CMK (cell line): ENCODE results near the gene STPG4.

DNA sequence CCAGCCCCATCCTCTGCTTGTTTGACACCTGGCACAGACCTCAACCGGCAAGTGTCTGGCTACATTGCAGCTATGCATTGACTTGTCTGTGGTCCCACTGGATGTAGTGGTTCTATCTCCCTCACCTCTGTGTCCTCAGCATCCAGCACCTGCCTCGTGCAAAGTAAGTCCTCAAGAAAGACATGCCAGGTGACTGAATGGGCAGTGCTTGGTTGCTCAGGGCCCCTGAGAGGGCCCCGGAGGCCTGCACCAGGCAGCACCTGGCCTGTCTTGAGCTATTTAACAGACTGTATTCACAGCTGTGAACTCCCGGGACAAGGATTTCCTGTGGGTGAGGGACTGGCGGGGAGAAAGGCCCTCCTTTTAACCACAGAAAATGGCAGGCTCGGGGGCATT lies 19.9 kb upstream of the EPAS1 start:
- RRBS, result 40% methylated on average over 2 of the region's 6 CpGs

DNA sequence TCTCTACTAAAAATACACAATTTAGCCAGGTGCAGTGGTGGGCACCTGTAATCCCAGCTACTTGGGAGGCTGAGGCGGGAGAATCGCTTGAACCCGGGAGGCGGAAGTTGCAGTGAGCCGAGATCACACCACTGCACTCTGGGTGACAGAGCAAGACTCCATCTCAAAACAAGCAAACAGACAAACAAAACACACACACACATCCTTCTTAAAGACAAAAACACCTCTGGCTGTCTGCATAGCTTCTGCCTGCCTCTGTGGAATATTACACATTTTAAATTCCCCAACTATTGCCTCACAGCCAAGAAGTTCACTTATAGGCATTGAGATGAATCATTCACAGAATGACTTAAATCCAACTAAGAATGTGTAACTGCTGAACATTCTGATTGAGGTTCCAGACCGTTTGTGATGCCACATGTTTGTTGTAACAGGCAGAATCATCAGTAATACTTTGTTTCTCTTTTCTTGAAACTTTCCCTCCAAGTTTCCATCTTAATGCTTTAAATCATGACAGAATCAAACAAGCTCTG lies 32.5 kb downstream of the EPAS1 start:
- RRBS, result no CpG with 5 or more reads among the region's 6 CpGs

GRCh38 chr2:46331741-46332322 lies 34.6 kb downstream of the EPAS1 start:
- RRBS, result no CpG with 5 or more reads among the region's 9 CpGs

DNA sequence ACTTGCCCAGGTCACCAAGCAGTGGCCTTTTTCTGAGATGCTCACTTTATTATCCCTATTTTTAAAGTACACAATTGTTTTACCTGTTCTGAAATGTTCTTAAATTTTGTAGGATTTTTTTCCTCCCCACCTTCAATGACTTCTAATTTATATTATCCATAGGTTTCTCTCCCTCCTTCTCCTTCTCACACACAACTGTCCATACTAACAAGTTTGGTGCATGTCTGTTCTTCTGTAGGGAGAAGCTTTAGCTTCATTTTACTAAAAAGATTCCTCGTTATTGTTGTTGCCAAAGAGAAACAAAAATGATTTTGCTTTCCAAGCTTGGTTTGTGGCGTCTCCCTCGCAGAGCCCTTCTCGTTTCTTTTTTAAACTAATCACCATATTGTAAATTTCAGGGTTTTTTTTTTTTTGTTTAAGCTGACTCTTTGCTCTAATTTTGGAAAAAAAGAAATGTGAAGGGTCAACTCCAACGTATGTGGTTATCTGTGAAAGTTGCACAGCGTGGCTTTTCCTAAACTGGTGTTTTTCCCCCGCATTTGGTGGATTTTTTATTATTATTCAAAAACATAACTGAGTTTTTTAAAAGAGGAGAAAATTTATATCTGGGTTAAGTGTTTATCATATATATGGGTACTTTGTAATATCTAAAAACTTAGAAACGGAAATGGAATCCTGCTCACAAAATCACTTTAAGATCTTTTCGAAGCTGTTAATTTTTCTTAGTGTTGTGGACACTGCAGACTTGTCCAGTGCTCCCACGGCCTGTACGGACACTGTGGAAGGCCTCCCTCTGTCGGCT lies 87.8 kb downstream of the EPAS1 start:
- RRBS, result no CpG with 5 or more reads among the region's 12 CpGs

- RRBS, result no CpG with 5 or more reads among the region's 5 CpGs
Measured at GRCh38 chr2:46547680-46548802, 5.7 kb upstream of the ATP6V1E2 start.

- RRBS, result no CpG with 5 or more reads among the region's 8 CpGs
Measured at GRCh38 chr2:46568998-46569902, 26.9 kb upstream of the ATP6V1E2 start.

GRCh38 chr2:46575942-46576604 lies 33.7 kb upstream of the ATP6V1E2 start:
- RRBS, result no CpG with 5 or more reads among the region's 7 CpGs

GRCh38 chr2:46812101-46813322 lies 103.1 kb downstream of the MCFD2 start:
- RRBS, result 89% methylated on average over 2 of the region's 16 CpGs

DNA sequence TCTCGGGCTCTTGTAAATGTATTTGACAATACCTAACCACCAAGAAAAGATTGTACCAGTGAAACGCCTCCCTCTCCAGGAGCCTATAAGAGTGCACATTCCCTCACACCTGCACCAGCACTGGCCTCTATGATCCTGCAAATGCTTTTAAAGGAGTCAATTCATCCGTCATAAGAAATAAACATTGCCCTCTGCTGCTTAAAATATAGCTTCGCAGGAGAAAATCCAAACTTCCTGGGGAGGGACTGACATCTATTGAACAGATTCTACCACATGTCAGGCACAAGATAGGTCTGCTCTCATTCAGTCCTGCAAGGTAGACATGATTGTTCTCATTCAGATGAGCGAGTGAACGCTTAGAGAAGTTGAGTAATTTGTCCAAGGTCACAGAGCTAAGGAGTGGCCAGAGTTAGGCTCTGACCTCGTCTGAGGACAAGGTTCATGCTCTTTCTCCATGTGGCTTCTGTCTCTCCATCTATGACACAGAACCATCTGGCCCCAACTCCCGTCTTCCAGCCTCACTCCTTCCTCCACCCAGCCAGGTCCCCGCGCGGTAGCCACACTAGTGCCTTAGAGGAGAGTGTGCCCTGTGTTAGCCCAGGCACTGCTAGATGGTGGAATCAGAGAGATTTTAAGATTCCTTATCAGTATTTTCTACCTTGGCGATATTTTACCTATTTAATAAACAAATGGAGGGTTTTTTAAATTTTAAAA lies 38.7 kb downstream of the MCFD2 start:
- RRBS, result no CpG with 5 or more reads among the region's 12 CpGs

GRCh38 chr2:46888266-46888853 lies 27.2 kb downstream of the MCFD2 start:
- RRBS, result no CpG with 5 or more reads among the region's 11 CpGs

- RRBS, result no CpG with 5 or more reads among the region's 4 CpGs
Measured at GRCh38 chr2:46913467-46913843, 2.2 kb downstream of the MCFD2 start.

GRCh38 chr2:46988806-46989655 lies 48.0 kb downstream of the TTC7A start:
- RRBS, result no CpG with 5 or more reads among the region's 11 CpGs

DNA sequence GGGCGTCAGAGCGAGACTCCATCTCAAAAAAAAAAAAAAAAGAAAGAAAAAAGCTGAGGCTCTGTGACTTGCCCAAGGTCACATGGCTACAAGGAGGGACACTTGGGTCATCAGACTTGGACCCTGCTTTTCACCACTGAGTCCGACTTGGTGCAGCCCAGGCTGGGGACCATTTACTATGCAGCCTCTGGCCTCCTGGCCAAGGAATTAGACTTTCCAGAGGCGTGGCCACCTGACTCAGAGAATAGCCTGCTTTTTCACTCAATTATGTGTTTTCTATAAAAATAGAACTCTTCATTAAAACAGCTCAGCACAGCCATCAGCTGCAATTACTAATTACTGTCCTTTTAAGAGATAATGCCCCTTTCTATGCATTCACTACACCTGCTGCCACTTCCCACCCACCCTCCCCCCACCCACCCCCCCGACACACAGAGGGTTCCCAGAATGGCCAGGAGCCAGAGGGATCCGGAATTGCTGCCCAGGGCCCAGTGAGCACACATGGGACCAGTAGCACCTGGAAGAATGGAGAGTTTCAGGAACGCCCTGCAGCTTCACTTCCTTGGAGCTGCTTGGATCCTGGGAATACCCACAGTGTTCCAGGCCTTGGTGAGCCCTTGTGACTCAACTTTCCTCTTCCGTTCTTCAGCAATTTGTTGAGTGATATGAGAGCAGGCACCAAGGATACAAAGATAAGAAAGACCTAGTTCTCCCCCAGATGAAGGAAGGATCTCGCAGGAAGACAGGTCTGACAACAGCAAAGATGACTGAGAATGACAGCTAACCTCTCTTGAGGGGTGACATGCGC lies 97.4 kb downstream of the TTC7A start:
- RRBS, result no CpG with 5 or more reads among the region's 10 CpGs

DNA sequence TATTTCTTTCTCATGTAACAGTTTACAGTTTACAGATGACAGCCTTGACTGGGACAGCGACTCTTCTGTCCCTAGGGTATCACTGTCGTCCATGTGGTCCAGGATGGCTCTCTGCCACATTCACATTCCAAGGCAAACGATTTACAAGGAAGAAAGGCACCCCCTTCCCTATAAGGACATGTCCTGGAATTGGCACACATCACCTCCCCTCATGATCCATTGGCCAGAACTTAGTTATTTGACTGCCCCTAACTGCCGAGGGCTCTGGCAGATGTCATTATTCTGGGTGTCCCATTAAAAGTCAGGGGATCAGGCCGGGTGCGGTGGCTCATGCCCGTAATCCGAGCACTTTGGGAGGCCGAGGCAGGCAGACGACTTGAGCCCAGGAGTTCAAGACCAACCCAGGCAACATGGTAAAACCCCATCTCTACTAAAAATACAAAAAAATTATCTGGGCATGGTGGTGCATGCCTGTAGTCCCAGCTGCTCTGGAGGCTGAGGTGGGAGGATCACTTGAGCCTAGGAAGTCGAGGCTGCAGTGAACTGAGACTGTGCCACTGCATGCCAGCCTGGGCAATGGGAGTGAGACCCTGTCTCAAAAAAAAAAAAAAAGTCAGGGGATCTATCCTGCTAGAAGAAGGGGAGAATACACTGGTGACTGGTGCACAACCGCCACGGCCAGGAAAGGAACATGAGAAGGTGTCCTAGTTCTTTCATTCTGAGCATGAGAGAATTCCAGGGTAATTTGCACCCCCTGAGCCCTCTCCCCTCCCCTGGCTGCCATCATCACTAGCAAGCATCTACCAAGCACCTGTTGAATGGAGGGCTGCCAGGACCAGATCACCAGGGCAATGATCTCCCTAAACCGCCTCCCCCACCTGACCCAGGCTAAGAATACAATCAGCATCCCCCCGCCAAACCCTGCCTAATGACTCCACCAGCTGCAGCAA lies 100.6 kb downstream of the STPG4 start:
- RRBS, result no CpG with 5 or more reads among the region's 15 CpGs

DNA sequence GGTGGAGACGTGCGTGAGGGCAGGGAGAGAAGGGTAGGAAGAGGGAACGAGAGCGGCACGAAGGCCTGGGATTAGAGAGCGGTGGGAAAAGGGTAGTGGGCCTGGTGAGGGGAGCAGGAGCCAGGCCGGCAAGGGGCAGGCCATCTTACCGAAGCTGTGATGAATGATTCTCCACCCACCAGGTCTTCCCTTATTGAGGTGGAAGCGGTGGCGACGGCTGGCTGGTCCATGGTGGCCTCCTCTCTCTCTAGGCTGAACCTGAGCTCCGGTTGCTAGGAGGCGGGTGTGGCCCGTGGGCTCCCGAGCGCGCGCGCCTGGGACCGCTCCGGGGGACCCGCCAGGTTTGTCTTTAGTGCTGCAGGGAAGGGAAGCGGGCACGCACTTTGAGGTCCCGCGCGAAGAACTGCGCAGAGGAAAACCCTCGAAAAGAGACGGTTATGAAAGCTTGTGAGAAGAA lies at the start of gene STPG4:
TSS of gene STPG4 (minus strand) at position 287 of the 457 bp plus-strand sequence.
- RRBS, result 97% methylated on average over 10 of the region's 30 CpGs

DNA sequence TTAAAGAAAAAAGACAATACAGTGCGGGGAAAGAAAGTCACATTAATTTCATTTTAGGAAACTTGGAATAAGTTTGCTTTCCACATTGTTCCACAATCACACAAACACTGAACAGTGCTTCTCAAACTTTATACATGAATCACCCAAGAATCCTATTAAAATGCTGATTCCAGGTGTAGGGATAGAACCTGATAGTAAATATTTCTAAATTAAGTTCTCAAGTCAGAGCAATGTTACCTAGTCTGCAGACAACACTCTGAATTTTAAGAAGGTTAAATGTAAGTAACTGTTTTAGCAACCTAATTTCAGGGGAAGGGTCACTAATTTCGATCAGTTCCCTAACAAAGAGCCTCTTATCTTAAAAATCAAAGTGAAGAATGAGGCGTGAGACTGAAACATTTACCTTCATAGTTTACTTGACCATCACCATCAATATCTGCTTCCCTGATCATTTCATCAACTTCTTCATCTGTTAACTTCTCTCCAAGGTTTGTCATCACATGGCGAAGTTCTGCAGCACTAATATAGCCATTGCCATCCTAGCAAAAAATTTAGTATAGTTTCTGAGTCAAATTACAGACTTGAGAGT lies 6.3 kb upstream of the STPG4 start:
- RRBS, result no CpG with 5 or more reads among the region's 4 CpGs

DNA sequence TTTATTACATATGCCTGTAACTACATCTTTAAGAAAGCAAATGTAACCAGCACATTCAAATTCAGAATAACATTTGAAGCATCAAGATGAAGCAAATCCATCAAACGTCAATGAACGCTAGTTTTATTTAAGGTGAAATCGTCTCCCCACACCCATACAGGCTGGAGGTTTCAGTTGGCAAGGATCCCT lies 1.6 kb downstream of the CALM2 start:
- RRBS, result no CpG with 5 or more reads among the region's 3 CpGs

DNA sequence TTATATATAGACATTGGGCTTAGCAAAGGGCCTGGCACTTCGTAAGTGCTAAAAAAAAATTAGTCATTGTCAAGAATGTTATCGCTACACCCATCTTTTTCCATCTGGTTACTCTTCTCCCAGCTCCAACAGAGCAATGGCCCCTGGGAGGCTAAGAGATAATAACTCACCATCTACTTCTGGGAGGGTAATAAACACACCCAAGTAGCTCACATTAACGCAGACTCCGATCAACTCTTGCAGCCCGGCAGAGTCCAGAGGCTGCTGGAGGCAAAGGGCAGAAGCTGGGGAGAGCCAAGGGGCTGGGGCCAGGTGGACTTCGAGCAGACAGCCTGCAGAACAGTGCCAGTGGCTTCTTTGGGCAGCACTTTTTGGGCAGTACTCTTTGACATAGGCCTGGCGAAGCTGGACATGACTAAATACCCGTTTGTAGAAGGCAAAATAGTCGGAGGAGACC lies 42.8 kb upstream of the CALM2 start:
- RRBS, result no CpG with 5 or more reads among the region's 9 CpGs

- RRBS, result no CpG with 5 or more reads among the region's 2 CpGs
Measured at GRCh38 chr2:47269688-47269945, 93.3 kb upstream of the CALM2 start.